Rectum (tissue), 1 donor: ENCODE measurements around the genes NET1 and CALML5.

DNA sequence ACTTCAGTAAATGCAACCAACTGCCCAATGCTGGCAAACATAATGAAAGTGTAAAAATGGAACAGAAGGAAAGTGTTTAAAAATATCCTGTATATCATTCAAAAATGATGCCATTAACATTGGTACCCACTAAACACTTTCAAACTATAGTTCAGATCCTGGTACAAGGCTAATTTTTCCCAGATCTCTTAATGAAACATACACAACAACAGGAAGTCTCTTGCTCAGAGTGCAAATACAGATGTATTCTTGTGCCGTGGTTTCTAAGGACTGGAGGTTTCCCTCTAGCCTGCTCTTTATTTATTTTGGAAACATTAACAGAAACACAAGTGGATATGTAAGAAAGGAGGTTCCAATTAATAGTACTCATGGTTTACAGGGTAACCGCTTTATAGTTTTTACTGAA lies 176.1 kb upstream of the AKR1E2 start:
- PRO-cap = no peak

DNA sequence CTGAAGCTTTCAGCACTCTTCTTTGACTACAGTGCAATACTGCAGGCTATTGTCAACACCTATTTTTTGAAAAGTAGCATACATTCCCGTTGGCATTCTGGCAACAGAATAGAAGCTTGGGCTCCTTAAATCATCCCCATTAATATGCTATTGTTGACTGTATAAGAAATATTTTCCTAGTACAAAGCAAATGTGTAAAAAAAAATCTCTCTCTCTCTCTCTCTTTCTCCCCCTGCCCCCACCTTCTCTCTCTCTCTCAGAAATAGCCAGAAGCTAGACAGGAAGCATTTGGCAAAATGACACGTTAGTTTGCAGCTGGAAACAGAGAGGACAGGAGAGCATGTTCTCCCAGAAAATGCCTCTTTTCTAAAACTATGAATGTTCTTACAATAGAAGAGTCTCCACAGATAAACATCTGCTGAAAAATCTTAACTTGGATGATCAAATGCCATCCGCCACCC lies 59.6 kb upstream of the AKR1E2 start:
- PRO-cap = no peak

- PRO-cap = no peak
These were observed 6.4 kb upstream of the AKR1C1 start for GRCh38 chr10:4956886-4957222.

DNA sequence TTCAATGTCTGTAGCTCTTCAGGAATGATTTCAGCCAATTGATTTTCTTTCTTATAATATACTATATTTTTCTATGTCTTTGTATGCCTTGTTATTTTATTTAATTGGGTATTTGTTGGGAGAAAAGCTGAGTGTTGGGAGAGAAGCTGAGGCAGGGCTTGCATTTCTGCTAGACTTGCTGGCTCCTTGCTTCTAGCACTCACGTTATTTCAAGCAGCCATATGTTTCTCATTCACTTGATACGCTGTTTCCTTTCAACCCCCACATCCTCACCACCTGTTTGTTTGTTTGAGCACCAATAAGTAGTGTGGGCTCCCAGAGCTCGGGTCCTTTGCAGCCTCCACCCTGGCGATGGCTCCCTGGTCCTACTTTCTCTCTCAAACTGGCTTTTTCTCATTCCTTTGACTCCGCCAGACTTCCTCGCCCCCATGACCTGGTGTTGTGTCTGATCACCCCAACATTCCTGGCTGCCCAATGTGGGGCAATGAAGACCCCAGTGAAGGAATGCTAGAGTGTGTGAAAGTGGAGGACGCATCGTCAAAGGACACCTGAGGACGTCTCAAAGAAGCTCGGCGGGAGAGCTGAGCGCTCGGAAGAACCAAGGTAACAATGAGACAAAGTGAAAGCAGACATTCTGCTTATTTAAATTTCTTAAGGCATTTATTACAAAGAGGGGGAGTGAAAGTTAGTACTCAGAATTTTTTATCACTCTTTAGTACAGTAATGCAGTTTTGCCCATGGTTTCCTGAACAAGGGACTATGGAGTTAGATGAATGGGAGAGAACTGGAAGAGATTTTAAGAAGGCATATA lies 31.6 kb upstream of the AKR1C2 start:
- PRO-cap = no peak

DNA sequence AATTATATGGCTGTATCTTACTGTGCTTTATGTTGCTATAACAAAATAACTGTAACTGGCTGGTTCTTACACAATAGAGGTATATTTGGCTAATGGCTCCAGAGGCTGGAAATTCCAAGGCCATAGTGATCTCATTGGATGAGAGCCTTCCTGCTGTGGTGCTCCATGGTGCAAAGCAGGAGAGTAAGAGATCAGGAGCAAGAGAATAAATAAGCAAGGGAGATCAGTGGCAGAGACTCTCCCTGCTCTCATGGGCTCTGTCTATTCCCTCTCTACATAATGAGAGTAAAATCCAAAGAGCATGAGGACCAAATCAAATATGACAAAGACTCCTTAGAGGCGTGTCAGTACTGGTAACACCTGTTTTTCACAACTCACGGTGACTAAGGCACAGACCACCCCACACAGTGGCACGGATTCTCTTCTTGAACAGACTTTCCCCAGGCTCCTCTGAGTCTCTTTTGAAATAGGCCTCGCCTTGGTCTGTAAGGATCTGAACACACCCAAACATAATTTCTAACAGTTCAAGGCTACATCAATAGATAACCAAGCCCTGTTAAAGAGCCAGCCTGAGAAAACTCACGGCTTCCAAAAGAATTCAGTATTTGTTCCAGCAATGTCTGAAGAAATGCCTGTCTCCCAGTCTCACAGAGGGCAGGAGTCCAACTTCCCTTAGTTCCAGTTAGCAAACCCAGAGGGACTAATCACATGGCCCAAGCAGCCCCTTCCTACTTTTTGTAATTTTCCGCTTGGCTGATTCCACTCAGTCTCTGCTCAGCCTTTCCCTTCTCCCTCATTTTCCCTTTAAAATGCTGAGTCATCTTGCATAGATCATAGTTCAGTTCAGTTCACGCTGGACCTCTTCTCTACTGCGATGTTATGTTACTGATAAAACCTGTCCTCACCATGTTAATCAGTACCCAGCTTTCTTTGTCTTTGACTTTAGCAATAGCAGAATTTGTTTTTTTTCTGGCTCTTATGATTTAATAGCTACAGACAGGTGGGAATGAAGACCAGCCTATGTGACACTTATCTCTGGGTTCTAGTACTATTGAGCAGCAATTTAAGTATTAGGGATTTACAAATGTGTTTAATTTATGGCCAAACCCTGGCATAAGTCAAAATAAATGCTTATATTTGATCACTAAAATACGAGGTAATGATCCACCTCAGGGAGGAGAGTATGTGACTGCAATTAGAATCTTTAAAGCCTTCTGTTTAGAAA lies 22.7 kb upstream of the AKR1C3 start:
- PRO-cap = bidirectional peak, plus-strand start at position 405 of the sequence, minus-strand start at position 281 of the sequence; unidirectional peak, minus-strand start at position 463 of the sequence; unidirectional peak, minus-strand start at position 806 of the sequence

- PRO-cap = no peak
These were observed 37.4 kb downstream of the AKR1C4 start for GRCh38 chr10:5233957-5234586.

- PRO-cap = unidirectional peak, plus-strand start at chr10:5412557; unidirectional peak, plus-strand start at chr10:5412715
These were observed at the start of gene NET1 for GRCh38 chr10:5412105-5412932. Gene NET1 (plus strand): TSS chr10:5412557.

DNA sequence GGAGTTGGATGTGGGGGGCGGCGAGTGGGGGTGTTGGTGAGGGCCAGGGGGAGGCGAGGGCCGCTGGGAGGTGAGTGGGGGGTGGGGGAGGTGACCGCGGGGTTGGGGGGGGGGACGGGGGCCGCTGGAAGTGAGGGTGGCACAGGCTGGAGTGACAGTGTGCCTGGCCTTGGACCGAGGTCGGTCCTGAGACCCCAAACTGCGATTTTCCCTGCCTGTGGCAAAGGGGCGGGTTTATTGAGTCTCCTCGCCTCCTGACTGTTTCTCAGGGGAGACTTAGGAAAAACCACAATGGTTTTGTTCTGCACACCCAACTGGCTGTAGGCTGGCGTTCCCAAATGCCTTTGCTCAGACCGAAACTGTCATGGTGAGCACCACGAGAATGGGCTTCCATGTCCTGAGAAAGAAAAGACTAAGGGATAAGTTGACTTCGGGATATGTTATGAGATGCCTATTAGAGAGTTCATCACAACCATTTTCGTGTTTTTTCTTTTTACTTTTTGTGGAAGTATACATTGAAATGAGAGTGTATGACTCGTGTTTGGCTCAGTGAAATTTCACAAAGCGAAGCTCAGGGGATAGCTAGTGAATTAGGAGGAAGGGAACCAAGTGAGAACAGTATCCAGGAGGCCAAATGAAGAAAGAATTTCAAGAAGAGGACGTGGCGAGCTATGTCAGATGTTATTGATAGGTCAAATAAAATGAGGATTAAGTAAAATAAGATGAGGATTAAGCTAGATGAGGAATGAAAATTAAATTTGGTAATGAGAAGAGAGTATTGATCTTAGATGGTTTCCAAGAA lies 777 bp downstream of the NET1 start:
- PRO-cap = no peak

DNA sequence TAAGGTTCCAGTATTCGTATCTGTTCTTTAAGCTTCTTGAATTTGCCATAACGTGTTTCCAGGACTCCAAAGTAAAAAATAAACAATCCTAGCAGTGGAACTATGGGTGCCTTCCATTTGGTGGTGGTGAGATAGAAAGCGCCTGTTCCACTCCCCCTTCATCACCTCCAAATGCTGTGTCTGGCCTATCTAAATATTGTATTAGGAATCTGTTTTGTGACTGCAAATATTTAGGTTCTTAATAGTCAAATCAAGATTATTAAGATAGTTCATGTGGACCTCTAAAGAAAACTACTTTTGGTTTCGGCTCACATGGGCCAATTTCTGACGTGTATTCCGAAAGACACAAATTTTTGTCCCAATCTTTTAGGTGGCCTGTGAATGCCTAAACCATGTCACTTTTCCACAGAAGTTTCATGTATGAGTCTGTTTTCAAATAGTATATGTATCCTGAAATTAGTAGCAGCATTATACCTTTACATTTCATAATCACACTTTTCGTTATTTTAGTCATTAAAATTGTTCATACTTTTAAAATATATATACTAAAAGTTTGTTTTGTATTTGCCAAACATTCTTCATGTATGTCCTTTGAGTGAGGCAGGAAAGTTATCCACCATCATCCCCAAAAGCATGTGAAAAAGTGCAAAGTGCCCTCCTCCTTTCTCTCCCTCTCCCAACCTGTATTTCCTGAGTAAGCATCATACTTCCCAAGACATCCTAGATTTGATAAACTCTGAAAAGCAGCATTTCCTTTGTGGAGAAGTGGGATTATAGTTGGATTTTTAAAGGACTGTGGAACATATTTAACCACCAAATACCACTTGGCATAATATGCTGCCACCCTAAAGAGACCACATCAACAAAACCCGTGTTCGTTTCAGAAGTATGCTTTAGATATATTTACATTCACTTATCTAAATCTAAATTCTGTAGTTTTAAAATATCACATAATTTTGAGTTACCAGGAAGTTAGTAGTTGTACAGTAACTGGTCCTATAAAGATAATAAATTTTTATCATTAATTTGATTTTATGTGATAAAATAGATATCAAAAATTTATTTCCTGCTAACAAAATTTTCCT lies 36.7 kb downstream of the NET1 start:
- PRO-cap = bidirectional peak, plus-strand start at position 116 of the sequence, minus-strand start outside the sequence

GRCh38 chr10:5466988-5467589 lies 32.3 kb downstream of the CALML5 start:
- PRO-cap = no peak

GRCh38 chr10:5477964-5478725 lies 21.2 kb downstream of the CALML5 start:
- PRO-cap = no peak

- PRO-cap = no peak
These were observed at the start of gene CALML5 for GRCh38 chr10:5498667-5499826. Gene CALML5 (minus strand): TSS chr10:5499570.

GRCh38 chr10:5503436-5504038 lies 4.2 kb upstream of the CALML5 start:
- PRO-cap = no peak

DNA sequence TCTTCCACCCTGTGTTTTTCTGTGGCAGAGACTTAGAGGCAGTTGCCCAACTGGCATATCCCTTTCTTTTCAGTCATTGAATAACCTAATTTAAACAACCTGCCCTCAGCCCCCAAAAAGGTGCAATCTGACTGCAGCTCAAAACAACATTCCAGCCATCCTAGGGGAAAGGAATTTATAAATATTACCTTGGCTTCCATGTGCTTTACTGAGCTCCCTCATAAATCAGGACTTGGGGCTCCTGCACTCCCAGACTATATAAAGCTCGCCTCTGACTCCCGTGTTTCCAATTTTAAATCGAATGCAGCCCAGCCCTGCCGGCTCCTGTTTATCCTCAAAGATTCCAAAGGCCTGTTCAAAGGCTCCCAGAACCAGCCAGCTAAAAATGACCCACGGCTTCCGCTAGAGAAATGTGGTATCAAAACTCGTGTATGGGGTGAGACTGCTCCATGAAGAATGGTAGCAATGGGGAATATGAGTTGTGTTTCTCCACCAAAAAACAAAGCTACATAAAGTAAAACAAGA lies 4.9 kb downstream of the CALML3 start:
- PRO-cap = no peak

DNA sequence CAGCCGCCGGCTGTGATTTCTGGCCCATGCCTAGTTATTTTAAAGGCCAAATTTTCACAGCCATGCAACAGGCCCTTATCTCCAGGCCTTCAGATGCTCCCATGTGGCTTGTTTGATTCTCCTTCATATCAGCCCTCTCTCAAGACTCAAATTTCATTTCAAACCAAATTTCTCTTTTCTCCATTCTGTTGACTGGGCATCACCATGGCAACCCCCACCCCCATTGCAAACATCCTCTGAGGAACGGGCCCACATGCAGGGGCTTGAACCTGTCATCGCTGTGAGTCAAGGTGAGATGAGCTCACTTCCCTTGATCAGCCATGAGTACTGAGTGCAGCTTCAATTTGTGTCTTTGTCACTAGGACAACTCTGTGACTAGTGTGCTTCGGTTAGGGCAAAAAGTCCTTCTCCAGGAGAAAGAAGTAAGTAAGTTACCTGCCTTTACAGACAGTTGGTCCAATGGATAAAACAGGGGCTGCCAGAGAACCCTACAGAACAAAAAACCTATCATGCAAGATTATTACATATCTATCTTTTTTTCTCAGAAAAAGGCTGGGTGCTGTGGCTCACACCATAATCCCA lies 41.9 kb downstream of the CALML3 start:
- PRO-cap = no peak

DNA sequence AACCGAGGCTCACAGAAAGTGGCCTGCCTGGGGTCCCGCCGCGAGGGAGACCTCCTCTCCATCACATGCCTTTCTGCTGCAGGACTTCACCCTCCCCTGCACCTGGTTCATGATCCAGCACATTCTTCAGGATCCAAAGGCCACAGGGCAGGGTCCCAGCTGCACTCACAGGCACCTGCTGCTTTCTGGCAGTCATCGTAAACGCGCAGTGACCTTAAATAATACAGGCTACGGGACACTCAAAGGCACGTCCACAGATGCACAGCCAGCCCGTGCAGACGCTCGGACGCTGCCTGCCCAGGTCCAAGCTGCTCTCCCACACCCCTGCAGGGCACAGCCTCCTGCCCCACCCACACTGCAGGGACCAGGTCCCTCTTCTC lies 49.9 kb downstream of the CALML3 start:
- PRO-cap = bidirectional peak, plus-strand start at position 248 of the sequence, minus-strand start at position 98 of the sequence

DNA sequence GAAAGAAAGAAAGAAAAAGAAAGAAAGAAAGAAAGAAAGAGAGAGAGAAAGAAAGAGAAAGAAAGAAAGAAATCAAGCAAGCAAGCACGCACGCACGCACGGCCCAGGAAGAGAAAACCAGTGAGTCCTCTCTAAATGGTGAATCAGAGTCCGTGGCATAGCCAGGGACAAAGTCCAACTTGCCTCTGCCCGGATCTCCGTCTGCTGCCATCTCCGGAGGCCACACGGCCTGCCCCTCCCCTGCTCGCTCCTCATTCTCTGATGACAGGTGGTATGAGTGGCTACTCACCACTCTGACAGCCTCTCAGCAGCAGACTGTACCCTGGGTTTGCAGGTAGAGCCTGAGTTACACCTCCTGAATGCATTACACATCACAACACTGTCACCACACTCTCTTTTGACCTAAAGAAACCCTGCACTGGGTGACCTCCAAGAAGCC lies 55.7 kb downstream of the ASB13 start:
- PRO-cap = bidirectional peak, plus-strand start at position 261 of the sequence, minus-strand start at position 122 of the sequence

- PRO-cap = bidirectional peak, plus-strand start at chr10:5646886, minus-strand start at chr10:5646619
These were observed 20.2 kb downstream of the ASB13 start for GRCh38 chr10:5645944-5646860.

DNA sequence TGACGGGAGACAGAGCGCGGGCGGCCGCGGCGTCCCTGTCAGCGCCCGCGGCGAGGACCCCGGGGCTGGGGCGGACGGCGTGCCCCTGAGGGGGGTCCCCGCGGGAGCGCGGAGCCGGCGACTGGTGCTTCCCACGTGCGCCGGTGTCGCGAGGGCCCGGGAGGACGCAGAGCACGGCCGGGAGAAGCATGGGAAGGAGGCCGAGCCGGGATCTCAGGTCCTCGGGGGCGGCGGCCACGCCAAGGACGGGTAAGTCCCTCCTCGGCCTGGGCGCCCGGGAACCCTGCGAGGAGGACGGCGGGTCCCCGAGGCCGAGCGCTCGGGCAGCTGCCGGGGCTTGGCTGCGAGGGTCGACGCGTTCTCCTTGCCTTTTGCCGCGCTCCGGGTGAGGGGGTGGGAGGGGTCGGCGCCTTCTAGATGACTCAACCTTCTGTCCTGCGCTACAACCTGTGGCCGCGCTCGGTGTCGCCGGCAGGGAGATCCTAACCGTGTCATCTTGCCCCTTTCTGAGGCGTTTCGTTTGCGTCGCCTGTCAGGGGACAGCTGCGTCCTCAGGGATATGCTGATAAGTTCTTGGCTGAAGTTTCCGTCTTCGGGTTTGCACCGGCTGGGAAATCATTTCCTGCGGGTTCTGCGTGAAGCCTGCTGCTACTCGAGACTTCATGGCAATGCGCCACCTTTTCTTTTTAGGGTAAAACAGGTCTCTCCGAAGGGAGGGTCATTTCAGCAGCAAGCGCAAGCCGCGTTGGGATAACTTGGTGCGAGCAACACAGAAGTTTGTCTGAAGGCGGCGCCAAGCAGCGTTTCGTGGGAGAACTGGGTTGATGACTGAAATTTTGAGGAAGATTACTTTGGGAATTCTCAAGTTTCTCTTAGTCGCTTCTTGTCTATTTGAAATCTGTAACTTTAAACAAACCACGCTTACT lies 552 bp downstream of the TASOR2 start:
- PRO-cap = no peak

- PRO-cap = no peak
These were observed 29.4 kb downstream of the TASOR2 start for GRCh38 chr10:5713815-5714714.